Cardiac septum (tissue), 1 donor: ENCODE data around the gene DHX30.

- PRO-cap = no peak
Observed at GRCh38 chr3:46909340-46909875, 31.9 kb downstream of the PTH1R start.

DNA sequence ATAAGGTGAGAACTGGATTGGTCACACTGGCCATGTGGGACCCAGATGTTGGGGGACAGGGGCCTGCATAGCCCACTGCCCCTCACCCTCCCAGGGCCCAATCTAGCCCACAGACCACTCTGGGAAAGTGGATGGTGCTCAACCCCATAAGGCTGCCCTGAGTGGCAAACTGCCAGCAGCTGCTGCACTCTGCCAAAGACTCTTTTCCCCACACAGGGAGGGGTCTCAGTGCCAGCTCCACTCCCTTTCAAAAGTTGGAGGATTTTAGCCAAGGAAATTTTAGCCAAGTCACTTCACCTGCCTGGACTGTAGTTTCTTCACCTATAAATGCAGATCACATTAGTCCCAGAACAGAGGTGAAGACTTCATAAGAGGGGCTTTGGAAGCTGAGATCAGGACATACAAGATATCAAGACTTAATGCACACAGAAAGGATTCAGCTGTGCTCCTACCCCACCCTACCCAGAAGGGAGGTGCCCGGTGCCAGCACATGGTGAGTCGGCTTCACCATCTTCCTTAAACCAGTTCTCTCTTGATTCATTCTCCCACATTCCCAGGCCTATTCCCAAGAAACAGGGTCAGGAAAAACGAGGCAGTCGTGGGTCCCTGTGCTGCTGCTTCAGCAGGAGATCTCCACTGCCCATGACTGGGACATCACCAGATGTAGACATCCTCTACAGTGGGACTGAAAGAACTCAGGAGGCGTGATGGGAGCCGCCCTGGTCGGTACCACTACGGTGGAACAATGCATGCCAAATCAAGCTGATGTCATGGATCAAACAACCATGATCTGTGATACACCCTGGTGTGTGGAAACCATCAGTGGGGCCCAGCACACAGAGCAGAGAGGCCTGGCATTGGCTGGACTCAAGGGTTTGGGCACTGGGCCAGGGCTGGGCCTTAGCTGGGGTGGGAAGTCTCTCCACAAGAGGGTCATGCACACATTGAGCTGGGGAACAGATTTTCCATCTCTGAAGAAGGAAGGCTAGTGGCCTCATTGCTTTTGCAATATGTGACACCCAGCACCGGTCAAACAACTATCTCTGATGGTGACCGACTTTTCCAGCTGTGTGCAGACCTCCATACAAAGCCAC, 42.0 kb downstream of the CCDC12 start:
- PRO-cap = no peak

GRCh38 chr3:46941871-46942800, 34.4 kb downstream of the CCDC12 start:
- PRO-cap = no peak

- PRO-cap = no peak
Observed at GRCh38 chr3:46964987-46965599, 11.5 kb downstream of the CCDC12 start.

DNA sequence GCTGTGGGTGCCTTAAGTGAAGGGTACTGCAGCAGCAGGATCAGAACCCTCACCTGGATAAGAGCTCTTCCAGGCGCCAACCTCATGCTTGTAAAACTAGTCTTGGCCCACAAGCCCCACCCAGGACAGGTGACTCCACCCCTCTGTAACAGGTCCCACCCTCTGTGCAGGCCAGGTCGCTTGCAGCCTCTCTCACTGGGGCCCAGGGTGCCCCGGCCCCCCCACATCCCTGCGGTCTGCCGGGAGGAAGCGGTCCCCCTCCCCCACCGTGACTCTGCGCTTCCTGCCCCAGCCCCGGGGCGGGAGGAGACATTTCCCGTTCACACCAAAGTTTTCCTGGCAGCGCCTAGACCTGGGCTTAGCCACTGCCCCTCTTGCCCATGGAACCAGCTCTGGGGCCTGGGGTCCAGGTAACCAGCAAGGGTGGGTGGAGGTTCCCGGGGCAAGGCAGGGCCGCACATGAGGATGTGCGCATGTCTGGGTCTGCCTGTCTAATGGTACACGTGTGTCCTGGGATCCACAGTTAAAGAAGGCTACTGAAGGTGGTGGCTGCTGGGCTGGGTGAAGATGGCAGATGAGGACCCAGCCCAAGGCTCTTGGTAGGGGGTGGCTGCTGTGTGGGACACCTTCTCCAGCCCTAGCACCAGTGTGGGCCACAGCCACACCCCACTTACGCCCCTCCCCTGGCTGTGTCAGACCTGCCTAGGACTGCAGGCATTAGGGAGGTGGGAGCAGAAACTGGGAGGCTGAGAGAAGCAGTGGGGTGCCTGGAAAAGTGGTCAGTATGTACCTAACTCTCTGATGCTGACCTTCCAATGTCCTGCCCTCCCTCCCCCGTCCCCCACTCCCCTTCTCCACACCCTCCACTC, 8.4 kb downstream of the NBEAL2 start:
- PRO-cap = bidirectional peak, plus-strand start at position 328 of the sequence, minus-strand start at position 98 of the sequence

DNA sequence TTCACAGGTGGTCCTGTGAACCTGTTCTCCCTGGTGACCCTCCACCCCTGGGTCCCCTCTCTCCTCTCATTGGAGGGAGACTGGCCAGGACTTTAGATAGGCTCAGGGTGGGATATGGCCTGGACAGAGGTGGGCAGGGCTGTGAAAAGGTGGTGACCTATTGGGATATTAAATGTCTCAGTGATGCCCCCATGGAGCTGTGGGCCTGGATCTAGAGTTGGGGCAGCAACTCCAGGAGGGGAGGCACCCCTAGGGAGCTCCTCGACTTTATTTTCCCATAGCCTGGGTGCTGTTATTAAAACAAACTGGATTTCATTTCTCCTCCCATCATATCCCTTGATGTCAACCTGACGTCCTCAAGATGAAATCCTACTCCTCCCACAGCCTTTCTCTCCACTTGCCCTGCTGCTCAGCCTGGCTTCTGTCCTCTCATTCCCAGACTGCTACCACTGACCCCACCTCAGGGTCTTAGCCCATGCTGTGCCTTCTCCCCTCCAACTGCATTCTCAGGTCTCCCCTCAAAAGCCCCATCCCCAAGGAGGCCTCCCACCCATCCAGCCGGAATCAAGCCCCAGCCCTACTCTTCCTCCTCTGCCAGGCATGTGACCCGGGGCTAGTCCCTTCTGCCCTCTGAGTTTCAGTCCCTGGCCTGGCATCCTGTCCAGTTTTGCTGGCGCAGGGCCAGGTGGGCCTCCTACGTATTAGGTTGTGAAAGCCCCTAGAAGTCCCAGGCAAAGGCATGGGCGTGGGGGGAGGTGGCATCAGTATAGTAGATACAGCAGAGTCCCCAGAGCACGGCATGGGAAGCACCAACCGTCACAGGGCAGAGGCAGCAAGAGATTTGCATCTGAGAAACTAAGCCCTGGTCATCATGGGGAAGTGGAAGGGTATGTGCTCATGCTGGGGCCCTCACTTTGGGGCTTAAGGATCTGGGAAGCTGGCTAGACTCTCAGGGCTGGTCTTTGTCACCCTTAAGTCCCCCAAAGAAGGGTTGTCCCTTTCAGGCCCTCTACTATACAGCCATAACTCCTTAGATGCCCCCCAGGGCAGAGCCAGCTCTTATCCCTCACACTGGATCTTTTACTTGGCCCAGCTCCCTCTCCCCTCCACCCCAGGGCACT, 10.9 kb downstream of the NBEAL2 start:
- PRO-cap = no peak

DNA sequence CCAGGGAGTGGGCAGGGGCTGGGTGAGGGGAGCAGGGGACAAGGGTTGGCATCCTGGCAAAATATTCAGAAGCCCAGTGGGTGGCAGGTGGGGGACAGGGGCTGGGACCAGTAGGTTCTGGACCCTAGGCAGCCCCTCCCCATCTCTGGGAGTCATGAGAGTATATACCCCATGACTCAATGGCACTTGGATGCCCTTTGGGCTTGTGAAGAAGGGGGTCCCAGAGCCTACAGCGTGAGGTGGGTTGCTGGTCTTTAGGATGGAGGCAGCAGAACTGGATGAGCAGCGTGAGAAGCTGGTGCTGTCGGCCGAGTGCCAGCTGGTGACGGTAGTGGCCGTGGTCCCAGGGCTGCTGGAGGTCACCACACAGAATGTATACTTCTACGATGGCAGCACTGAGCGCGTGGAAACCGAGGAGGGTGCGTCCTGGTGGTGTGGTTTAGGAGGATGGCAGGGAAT, 24.1 kb downstream of the NBEAL2 start:
- PRO-cap = no peak

DNA sequence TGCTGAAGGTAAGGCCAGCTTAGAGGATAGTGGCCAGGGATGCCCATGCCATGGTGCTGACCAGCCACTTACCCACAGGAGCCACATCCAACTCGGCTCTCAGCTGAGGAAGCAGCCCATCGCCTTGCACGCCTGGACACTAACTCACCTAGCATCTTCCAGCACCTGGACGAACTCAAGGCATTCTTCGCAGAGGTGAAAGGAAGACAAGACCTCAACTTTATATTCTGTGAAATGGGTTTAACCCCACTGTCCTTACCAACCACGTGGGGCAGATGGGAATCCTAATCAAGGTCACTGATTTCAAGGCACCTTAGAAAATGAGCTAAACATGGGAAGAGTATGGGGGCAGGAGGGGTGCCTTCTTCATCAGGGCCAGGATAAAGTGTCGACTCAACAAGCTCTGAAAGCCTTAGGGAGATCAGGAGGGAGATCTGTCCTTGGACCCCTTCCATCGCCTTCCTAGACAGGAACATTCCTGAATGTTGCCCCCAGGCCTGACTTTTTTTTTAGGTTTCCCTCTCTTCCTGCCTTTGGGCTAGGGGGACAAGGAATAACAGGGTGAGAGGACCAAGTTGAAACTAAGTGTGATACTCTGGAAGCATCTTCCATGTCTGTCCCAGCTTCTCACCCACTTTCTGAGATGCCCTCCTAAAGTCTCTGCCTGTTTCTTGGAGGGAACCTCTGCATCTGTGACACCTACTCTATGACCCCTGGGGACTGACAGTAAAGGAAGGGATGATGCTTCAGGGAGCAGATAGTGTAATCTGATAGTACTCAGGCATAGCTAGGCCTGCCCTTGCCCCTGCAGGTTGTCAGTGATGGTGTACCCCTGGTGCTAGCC, 27.0 kb downstream of the NBEAL2 start:
- PRO-cap = no peak

GRCh38 chr3:47250630-47251071, 31.9 kb downstream of the KIF9 start:
- PRO-cap = no peak

GRCh38 chr3:47336474-47337060, 44.3 kb upstream of the PTPN23 start:
- PRO-cap = no peak

DNA sequence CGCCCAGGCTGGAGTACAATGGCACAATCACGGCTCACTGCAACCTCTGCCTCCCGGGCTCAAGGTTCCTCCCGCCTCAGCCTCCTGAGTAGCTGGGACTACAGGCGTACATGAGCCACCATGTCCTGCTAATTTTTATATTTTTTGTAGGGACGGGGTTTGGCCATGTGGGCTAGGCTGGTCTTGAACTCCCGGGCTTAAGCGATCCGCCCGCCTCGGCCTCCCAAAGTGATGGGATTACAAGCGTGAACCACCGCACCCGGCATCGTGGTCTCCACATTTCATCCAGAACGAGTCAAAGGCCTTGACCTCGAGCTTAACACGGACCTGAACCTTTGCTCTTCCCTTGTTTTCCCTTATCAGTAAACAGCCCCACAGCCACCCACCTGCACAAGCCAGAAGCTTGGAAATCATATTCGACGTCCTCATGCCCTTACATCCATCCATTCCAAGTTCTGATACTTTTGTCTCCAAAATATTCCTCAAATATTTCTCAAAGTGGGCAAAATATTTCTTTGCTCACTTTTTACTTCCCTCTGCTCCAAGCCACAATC, 1.3 kb upstream of the PTPN23 start:
- PRO-cap = no peak

DNA sequence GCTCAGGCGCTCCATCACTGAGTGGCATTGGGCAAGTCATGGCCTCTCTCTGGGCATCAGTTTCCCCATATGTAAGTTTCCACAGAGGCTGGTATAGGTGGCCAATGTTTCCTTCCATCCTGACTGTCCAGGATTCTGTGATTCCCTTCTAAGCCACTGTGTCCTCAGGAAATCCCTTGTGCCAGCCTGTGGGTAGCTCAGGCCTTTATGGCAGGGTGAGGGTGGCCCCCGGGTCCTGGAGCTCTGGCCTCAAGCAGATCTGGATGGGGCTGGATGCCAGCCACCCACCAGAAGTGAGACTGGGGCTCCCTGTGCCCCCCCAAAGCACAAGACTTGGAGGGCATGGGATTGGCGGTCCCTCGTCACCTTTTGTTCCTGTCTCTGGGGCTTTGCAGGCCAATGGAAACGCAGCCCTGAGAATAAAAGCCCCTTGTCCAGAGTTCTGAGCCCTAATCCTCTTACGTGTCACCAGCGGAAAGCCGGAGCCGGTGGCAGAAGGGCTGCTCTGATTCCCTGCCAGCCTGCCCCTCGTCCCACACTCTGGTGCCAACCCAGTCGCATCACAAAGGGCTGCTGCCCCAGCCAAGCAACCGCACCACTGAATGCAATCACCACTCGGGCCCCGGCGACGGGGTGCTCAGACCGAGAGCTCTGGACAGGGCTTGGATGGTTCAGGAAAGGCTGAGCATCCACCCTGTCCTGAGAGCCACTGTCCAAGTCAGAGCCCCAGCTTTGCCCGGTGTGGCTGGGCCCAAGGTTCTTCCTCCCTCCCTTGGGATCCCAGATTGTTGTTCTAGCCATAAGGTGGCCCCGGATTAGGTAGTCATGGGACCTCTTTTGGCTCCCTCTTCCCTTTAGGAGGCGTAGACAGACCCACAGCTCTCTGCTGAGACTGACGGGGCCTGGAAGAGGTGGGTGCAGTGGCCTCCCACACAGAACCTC, 22.8 kb upstream of the ELP6 start:
- PRO-cap = no peak

- PRO-cap = no peak
Observed at GRCh38 chr3:47609814-47611148, 31.6 kb upstream of the CSPG5 start.

DNA sequence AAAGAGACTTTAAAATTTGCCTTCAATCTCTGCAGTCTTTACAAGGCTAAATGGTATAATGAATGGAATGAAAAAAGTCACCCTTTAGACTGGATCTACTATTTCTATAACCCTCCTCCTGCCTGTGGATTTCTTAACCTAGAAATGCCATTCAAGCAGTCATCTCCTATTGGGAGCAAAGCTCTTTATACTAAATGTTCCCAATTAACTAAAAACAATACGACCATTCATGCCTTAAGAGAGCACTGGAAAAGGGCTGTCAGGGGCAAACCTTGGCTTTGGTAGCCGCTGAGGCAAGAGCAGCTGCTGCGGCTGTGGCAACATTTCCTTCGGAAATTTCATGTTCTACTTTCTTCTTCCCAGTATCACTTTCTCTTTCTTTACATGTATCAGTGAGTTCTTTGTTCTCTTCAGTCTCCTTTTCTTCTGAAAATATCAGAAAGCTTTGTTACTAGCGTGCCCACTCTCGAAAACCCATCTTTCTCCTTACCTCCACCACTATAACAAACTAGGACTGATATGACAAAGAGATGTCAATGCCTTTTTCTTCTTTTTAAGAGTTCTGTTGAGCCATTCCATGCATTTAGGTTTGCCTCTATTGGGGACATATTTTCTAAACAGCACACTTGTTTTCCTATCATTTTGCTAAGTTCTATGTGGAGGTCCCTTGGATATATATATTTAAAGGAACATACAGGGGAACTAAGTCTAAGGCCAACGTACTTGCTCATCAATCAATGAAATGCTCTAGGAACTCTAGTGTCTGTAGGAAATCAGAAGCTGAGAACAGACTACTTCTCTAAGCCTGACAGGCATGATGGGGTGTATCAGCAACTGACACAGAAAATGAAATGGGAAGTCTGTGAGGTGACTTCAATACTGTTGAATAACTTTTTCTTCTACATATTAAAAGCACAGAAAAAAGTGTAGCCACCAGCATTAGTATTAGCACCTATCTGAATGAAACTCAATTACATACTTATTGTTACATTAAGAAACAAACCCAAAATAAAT, 56.6 kb upstream of the CSPG5 start:
- PRO-cap = no peak

- PRO-cap = no peak
Observed at GRCh38 chr3:47745671-47746191, 36.0 kb downstream of the SMARCC1 start.

DNA sequence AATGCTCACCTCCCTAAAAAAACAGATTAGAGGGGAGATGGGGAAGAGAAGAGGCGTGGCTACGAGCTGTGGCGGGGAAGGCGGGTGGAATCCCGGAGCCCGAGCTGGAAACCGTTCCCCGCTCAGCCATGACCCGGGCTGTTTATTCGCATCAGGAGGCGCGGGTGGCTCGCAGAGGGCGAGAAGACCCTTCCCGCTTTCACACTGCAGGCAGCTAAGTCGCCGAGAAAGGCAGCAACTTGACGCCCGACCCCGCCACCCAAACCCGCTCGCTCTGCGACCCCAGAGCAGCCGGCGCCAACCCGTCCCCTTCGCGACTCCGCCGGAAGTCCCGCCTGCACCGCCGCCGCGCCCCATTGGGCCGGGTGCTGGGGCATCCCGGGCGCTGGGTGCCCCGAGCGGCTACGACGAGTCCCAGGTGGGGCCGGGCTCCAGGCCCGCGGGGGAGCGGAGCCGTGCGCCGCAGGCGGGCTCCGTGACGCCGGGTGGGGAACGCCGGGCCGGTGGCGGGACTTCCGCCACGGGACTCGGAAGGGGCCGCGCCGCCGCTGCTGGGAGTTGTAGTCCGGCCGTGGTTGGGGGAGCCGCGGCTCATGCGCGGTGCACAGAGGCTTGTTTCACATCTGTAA, at the start of gene DHX30:
Gene DHX30, plus strand, starts transcription at position 561 of the 629 bp plus-strand sequence.
- PRO-cap = bidirectional peak, plus-strand start at position 561 of the sequence, minus-strand start at position 494 of the sequence

GRCh38 chr3:48414678-48415620, 14.9 kb downstream of the PLXNB1 start:
- PRO-cap = no peak

GRCh38 chr3:48466716-48467690, 973 bp downstream of the TREX1 start:
- PRO-cap = no peak

DNA sequence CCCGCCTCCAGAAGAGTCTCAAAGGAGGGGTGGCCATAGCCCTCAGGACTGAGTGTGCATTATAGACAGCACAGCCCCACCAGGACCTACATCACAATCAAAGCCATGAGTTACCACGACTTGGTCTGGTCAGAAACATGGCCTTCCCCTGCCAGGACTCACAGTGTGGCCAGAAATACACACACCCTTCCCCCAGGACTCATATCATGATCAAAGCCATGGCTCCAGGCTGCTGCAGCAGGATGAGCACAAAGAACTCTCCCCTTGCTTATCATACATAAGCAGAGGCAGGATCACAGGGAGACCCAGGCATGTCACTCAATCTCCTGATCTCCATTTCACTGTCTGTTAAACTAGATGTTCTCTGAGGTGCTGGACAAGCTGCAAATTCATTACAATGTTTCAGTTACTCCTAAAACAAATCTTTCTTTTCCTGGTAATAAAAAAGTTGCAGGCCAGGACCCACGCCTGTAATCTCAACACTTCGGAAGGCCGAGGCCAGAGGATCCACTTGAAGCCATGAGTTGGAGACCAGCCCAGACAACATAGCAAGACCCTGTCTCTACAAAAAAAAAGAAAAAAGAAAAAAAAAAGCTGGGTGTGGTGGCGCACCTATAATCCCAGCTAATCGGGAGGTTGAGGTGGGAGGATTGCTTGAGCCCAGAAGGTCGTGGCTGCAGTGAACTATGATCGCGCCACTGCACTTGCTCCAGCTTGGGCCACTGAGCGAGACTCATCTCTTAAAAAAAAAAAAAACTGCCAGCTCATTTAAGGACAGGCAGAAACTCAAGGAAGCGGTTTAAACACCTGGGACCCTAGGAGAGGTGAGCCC, 1.2 kb downstream of the PFKFB4 start:
- PRO-cap = no peak

DNA sequence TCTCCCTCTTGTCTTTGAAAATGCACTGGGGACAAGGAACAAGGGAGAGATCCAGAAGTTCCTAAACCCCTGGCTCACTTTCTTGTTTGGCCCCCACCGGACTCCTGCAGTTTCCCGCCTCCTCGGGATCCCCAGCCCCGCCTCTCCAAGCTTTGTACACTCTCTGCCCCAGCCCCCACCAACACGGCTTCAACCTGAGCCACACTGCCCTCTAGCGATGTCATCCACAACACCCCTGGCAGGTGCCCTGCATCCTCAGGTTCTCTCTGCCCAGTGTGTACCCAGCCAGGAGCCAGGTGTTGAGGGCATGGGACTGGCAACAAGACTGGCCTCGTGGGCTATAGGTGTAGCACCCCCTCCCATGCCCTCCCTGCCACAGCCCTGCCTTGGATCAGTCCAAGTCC, 1.5 kb upstream of the PFKFB4 start:
- PRO-cap = no peak